Cardiac atrium fibroblast (primary cell): ENCODE results near the gene ITGA6.

DNA sequence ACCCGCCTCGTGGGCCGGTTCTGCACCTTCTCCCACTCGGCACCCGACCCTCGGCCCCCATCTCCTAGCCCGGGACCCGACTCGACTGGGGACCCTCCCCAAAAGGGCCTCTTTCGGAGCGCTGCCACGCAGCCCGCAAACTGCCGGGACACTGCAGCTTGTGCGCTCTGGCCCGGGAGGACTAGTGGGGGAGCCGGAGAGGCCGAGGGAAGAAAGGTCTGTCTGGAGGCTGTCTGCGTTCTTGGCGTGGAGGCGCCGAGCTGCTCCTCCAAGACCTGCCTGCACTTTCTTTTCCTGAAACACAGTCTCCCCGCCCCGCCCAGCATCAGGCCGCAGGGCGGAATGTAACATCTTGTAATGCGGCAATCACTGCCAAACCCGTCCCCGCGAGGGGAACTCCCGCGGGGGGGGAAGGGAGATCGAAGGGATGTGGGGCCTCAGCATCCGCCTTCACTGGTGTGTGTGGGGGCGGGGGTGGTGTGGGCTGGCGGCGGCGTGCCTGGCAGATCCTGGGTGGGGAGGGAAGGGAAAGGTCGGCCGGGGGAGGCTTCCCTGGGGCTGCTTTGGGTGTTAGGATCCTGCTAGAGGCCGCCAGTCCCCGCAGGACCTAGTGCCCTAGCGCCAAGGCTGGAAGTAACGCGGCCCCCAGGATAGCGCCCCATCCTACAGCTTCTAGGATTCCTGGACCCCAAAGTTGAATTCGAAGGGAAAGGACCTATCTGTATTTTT, 7.3 kb downstream of the DLX2 start:
- RAMPAGE, long total RNA: no peak

GRCh38 chr2:172329691-172330760, 97.4 kb upstream of the ITGA6 start:
- RAMPAGE, long total RNA: no peak

DNA sequence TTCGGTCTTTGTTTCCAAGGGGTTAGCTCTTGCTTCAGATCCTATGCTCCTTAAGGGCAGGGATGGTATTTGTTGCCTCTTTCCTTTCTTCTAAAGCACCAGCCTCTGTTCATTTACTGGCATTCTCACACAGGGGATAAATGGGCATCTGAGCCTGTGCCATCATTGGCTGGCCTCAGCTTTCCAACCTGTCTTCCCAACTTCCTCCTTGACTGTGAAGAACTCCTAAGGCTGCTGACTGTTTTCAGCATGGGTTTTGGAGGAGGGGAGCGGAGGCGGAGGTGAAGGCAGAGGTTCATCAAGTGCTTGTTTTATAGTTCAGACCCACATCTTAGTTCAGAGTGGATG, 30.4 kb upstream of the ITGA6 start:
- RAMPAGE, long total RNA: no peak

DNA sequence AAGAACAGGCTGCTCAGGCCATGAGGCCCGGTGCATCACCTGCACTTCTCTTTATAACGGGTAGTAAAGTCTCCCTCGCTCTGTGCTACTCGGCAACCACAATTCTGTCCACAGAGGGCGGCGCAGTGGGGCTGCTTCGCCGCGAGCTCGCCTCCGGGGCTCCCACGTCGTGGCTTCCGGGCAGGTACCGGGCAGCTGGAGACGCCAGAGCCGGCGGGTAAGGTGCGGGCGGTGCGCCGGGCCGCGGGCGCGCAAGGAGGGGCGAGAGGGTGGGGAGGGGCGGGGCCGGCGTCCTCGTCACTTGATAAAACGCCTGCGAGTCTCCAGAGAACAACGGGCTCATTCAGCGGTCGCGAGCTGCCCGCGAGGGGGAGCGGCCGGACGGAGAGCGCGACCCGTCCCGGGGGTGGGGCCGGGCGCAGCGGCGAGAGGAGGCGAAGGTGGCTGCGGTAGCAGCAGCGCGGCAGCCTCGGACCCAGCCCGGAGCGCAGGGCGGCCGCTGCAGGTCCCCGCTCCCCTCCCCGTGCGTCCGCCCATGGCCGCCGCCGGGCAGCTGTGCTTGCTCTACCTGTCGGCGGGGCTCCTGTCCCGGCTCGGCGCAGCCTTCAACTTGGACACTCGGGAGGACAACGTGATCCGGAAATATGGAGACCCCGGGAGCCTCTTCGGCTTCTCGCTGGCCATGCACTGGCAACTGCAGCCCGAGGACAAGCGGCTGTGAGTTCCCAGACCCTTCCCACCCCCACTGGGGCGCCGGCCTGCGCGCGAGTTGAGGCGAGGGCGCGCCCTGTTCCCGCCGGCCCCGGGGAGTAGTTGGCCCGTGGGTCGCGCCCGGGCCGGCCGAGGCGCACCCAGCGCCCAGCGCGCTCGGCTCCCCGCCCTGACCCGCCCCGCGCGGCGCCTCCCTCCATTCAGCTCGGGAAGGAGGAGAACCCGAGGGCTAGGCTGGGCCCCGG, at the start of gene ITGA6:
TSS of gene ITGA6 (plus strand) at position 333 of the 956 bp plus-strand sequence.
- RAMPAGE, long total RNA: no peak

- RAMPAGE, long total RNA: no peak
These were observed 3.3 kb downstream of the ITGA6 start for GRCh38 chr2:172430646-172431178.

DNA sequence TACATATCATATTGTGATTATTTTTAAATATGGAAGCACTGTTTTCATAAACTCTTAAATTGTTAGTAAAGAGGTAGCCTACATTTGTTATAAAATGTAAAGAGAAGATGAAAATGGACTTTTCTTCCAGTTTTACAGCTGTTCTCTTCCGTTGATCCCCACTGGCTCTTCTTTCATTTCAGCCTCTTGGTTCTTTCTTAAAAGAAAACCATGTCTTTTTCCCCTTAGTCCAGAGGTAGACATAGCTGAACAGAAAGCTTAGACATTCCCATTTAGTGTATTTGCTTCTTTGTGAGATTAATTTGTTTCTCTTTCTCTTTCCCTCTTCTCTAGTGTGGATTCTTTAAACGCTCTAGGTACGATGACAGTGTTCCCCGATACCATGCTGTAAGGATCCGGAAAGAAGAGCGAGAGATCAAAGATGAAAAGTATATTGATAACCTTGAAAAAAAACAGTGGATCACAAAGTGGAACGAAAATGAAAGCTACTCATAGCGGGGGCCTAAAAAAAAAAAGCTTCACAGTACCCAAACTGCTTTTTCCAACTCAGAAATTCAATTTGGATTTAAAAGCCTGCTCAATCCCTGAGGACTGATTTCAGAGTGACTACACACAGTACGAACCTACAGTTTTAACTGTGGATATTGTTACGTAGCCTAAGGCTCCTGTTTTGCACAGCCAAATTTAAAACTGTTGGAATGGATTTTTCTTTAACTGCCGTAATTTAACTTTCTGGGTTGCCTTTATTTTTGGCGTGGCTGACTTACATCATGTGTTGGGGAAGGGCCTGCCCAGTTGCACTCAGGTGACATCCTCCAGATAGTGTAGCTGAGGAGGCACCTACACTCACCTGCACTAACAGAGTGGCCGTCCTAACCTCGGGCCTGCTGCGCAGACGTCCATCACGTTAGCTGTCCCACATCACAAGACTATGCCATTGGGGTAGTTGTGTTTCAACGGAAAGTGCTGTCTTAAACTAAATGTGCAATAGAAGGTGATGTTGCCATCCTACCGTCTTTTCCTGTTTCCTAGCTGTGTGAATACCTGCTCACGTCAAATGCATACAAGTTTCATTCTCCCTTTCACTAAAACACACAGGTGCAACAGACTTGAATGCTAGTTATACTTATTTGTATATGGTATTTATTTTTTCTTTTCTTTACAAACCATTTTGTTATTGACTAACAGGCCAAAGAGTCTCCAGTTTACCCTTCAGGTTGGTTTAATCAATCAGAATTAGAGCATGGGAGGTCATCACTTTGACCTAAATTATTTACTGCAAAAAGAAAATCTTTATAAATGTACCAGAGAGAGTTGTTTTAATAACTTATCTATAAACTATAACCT, 51.7 kb upstream of the PDK1 start:
- RAMPAGE, long total RNA: no peak

GRCh38 chr2:172505182-172505973, 50.5 kb upstream of the PDK1 start:
- RAMPAGE, long total RNA: no peak

- RAMPAGE, long total RNA: no peak
These were observed 42.6 kb upstream of the RAPGEF4 start for GRCh38 chr2:172692892-172693600.

GRCh38 chr2:172783052-172783503, 47.4 kb downstream of the RAPGEF4 start:
- RAMPAGE, long total RNA: no peak

- RAMPAGE, long total RNA: no peak
These were observed 157.3 kb downstream of the RAPGEF4 start for GRCh38 chr2:172892972-172893296.

- RAMPAGE, long total RNA: no peak
These were observed 114.7 kb upstream of the MAP3K20 start for GRCh38 chr2:172960938-172961371.

DNA sequence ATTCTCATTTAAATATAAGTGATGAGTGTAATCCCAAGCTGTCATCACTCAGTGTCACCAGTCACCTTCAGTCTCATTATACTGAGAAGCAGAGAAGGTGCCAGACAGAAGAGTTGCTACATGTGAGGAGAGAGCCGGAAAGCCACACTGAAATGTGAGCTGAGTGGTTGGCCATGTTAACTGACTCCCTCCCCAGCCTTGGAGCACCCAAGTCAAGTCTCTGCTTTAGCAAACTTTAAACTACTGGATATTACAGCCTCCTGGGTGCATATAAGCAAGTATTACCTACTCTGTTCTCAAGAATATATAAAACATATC, 75.9 kb upstream of the MAP3K20 start:
- RAMPAGE, long total RNA: no peak

- RAMPAGE, long total RNA: no peak
These were observed 14.8 kb downstream of the MAP3K20 start for GRCh38 chr2:173090336-173090967.

GRCh38 chr2:173184159-173184826, 108.6 kb downstream of the MAP3K20 start:
- RAMPAGE, long total RNA: no peak

DNA sequence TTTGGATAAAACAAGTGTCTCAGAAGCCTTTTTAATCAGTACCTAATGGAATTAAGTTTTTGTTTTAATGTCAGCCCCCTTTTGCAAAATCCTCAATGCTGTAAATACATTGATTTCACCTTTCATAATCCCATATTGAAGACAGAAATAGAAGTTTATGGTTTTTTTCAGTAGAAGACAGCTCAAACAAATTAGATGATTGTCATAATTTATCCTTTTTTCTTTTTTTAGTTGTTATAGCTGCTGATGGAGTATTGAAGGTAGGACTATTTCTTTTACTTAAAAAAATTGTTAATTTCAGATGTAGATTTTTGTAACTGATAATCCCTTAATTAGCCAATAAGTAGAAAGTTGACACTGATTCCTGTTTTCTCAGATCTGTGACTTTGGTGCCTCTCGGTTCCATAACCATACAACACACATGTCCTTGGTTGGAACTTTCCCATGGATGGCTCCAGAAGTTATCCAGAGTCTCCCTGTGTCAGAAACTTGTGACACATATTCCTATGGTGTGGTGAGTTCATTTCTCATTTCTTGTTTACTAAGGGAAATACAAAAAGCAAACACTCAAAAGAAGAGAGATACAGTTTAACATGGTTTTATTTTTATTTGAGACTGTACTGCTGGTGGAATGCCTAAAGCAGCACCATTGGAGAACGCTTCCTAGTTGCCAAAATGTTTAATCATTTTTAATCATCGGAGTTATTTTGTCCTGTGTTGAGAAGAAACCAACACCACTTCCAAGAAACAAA, 115.2 kb downstream of the MAP3K20 start:
- RAMPAGE, long total RNA: no peak

GRCh38 chr2:173867205-173867759, 97.9 kb downstream of the SP3 start:
- RAMPAGE, long total RNA: no peak

DNA sequence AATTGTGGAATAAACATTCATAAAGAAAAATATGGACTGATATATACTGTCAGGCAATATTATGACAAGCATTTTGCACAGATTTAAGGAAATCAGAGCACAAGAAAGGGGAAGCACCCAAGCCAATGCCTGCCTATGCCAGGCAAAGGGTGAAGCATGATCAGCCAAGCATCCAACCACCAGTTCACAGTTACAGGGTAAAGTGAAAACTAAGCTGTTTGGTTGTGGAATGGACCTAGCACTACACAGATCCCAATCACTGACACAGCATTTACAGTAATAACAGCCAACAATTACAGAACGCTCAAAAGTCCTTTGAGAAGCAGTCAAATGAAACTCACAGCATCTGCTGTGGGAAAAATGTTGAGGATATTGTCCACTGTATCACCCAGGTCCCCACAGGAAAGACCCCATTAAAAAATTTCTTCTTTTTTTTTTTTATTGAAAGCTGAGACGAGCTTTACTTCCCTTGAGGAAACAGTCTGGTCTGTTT, 90.2 kb downstream of the SP3 start:
- RAMPAGE, long total RNA: no peak

DNA sequence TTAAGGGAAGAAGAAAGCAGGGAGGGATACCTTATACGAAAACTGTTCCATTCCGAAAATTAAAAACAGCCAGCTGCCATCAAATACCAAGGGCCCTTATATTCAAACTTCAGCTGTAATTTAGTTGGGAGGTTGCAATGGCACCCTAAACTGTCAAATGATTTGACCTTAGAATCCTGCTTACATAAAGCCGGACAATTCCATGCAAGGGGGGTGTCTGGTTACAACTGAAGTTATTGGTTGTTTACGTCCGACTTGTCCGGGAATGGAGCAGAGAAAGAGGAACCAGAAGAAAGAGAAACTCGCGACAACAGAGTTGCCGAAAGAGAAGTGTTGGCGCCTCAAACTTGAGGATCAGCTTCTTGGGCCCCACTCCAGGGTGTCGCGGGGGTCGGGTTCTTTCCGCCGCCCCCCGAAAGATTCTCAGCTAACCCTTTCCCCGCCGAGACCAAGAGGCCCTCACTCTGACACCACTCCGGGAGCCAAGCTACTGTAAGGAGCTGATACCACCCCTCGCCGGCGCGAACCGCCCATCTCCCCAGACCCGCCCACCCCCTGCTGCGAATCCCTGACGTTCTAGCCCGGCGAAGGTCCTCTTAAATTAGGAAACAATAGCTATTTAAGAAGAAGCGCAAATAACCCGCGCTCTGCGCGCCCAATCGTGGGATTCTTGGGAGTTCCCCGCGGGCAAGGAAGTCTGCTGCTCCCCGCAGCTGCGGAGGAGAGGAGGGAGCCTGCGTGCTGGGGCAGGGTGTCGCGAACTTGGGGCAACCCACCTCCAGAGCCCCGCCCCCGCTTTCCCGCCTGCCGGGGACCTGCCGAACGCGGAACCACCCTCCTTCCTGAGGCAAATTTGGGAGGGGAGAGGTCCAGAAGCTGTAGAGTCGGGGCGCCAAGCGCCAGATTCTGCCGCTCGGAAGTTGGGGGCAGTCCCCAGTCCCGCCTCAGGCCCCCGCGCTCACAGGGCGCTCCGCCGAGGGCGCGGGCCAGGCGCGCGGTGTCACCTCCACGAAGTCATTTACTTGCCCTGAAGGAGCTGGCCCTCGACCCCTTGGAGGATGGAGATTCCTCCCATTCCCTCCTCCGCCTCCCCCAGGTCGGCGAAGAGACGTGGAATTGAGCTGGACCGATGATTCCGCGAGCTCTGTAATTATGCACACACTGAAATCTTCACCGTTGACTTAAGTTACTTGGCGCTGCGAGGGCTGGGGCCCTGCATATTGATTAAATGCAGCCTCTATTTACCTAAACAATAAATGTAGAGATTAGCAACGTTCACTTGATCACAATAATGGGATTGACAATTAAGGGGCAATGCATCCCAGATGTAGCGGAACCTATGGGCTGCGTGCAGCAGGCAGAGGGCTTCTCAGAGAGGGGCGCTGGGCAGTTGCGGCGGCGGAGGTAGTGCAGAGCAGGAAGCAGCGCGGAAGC, 8.5 kb upstream of the SP9 start:
- RAMPAGE, long total RNA: no peak

DNA sequence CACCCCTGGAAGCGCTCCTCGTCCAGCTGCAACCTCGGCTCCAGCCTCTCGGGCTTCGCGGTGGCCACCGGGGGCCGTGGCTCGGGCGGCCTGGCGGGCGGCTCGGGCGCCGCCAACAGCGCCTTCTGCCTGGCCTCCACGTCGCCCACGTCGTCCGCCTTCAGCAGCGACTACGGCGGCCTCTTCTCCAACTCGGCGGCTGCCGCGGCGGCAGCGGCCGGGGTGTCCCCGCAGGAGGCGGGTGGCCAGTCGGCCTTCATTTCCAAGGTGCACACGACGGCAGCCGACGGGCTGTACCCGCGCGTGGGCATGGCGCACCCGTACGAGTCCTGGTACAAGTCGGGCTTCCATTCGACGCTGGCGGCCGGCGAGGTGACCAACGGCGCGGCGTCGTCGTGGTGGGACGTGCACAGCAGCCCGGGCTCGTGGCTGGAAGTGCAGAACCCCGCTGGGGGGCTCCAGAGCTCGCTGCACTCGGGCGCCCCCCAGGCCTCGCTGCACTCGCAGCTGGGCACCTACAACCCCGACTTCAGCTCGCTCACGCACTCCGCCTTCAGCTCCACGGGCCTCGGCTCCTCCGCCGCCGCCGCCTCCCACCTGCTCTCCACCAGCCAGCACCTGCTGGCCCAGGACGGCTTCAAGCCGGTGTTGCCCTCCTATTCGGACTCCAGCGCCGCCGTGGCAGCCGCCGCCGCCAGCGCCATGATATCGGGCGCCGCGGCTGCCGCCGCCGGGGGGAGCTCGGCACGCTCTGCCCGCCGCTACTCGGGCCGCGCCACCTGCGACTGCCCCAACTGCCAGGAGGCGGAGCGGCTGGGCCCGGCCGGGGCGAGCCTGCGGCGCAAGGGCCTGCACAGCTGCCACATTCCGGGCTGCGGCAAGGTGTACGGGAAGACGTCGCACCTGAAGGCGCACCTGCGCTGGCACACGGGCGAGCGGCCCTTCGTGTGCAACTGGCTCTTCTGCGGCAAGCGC, 1.8 kb downstream of the SP9 start:
- RAMPAGE, long total RNA: no peak

- RAMPAGE, long total RNA: no peak
These were observed 6.7 kb upstream of the GPR155 start for GRCh38 chr2:174493530-174494025.